ENCODE measurements around a stretch of chr22.

GRCh38 chr22:44671019-44672244 is 30.6 kb upstream of the PRR5 start:
- CAGE, long polyA plus RNA = no peak
- RRBS = no CpG with 5 or more reads among the region's 15 CpGs

GRCh38 chr22:44702430-44703500 is 761 bp downstream of the PRR5 start:
- CAGE, long polyA plus RNA = no peak
- RRBS = 2% methylated on average over 40 of the region's 84 CpGs

DNA sequence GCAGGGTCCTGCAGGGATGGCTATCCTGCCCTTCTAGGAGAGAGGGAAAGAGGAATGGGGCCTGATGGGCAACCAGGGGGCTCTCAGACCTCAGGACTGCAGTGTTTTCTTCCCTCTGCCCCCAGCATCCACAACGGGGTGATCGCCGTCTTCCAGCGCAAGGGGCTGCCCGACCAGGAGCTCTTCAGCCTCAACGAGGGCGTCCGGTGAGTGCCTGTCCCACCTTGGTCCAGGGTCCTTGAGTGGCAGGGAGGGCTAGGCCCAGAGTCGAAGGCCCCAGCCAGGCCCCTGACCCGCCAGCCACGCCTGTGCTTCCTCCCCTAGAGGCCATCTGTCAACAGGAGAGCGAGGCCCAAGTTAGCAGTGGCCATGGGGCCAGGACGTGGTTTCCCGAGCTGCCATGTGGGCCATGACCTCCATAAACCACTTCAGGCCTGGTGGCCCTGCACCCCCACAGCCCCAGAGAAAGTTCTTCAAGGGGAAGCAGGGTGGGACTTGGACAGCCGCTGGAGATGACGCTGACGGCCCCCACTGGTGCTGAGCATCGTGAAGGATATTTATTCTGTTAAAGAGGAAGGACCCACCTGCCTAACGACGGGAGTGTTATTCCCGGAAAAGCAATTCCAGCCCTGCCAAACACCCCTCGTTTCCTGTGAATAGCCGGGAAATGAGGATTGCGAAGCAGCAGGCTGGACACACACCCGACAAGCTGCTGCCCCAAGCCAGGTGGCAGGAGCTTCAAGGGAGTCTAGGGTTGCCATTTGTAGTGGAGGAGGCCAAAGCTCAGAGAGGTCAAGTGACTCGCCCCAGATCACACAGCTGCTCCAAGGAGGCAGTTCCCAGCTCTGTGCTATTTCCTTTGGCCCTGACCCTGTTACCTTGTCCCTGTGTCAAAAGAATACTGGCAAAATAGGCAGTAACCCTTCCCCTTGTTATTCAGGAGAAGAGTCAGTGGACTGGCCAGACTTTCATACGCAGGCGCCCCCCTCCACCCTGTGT is 12.8 kb downstream of the PRR5 start:
- CAGE, long polyA plus RNA = no peak
- RRBS = no CpG with 5 or more reads among the region's 28 CpGs

- CAGE, long polyA plus RNA = no peak
- RRBS = no CpG with 5 or more reads among the region's 6 CpGs
These were observed 16.1 kb upstream of the ARHGAP8 start for GRCh38 chr22:44736254-44736616.

DNA sequence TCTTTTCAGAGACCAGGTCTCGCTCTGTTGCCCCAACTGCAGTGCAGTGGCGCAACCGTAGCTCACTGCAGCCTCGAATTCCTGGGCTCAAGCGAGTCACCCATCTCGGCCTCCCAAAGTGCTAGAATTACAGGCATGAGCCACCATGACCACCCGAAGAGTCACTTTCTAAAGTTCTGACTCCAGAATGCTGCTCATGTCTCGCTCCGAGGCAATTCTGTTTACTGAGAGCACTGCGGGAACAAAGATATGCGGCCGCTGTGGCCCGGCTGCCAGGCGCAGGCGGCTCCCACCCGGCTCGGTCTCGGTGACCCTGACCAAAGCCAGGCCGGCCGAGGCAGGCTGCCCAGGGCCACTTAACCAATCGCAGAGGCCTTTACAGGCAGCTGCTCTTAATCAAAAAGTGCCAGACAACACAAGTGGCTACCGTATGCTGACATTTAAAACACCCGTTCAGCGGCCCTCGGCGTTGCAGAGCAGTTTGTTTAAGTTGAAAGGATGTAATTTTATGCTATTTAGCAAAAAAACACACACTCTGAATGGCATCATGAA is 78.7 kb downstream of the PHF21B start:
- CAGE, long polyA plus RNA = no peak
- RRBS = no CpG with 5 or more reads among the region's 26 CpGs

GRCh38 chr22:45010613-45011138 is 871 bp upstream of the PHF21B start:
- CAGE, long polyA plus RNA = no peak
- RRBS = 1% methylated on average over 4 of the region's 18 CpGs

- CAGE, long polyA plus RNA = no peak
- RRBS = no CpG with 5 or more reads among the region's 32 CpGs
These were observed 34.0 kb downstream of the NUP50 start for GRCh38 chr22:45197460-45198453.

- CAGE, long polyA plus RNA = no peak
- RRBS = no CpG with 5 or more reads among the region's 10 CpGs
These were observed 27.3 kb downstream of the KIAA0930 start for GRCh38 chr22:45213421-45213674.

DNA sequence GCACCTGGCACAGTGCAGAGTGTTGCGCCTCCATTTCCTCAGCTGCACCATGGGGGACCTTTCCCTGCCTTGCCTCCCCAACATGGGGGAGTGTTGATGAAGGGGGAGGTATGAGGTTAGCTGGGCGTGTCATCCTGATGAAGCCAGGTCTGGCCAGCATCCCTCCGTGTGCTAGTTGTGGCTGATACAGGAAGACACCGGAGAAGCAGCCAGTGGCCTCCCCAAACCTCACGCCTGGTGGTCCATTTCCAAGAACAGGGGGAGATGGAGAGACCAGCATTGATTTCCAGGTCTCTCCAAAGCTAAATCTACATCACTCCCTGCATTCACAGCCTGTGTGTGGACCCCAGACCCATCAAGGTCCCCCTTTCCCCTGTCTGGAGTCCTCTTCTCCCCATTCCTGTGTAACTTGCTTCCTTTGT is 733 bp upstream of the KIAA0930 start:
- CAGE, long polyA plus RNA = no peak
- RRBS = no CpG with 5 or more reads among the region's 5 CpGs

GRCh38 chr22:45268517-45269394 is 16.0 kb upstream of the UPK3A start:
- CAGE, long polyA plus RNA = no peak
- RRBS = 2% methylated on average over 6 of the region's 72 CpGs

DNA sequence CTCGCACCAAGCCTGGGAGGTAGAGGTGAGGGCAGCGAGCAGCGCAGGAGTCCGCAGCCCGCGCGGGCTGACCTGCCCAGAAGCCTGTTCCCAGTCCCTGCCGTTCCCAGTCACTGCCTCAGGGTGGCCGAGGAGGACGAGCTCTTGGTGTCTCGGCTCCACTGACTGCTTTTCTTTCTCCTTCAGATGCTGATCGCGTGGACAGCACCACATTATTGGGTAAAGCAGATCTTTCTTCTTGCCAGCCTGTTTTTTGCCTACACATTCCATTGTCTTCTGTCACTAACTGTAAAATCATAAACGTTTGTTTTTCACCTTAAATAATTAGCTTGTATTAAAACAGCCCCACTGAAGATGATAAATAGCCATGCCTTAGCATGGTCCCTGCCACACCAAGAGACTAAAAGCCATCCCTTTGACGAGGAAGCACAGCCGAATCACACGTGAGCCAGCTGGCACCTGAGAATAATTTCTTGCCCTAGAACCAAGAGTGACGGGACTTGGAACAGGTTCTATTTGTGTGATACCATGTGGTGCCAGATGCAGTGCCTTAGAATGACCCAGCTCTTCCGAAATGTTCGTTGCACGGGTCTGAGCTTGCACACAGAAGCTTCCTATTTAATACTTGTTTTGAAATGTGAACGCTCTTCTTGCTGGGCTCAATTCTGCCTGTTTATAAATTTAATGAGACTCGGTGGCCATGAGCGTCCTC is 25.6 kb downstream of the FAM118A start:
- CAGE, long polyA plus RNA = no peak
- RRBS = no CpG with 5 or more reads among the region's 24 CpGs

GRCh38 chr22:45533593-45534096 is 31.0 kb downstream of the FBLN1 start:
- CAGE, long polyA plus RNA = no peak
- RRBS = no CpG with 5 or more reads among the region's 22 CpGs

DNA sequence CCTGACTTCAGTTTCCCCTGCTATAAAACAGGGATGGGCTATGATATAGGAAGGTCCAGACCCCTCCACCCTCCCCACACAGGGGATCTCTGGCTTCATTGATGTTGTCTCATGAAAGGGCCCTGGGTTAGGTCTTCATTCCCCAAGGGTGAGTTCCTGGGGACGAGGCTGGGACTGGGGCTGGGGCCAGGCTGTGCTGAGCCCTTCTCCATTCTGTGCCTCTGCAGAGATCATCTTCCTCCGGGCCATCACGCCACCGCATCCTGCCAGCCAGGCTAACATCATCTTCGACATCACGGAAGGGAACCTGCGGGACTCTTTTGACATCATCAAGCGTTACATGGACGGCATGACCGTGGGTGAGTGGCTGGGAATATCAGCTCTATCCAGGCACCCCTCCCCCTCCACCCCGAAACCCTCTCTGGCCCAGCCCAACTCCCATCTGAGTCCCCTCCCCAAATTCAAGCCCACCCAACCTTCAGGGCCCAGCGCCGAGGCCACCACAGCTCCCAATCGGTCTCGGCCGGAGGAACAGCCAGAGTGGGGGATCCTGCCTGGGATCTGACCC is 74.2 kb downstream of the FBLN1 start:
- CAGE, long polyA plus RNA = no peak
- RRBS = no CpG with 5 or more reads among the region's 16 CpGs

DNA sequence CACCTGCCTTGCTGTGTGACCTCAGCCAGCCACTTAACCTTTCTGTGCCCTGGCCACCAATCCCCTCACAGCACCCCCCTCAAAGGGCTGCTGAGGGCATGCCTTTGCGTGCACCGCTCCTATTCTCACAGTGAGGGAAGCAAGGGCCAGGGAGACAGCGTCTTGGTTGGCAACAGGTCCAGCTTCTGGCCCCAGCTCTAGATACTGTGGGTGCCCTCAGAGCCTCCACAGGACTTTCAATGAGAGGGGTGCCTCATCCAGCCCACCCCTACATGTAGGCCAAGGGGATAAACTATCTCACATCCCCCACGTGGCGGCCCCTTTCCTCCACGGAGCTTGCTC is 32.1 kb upstream of the ATXN10 start:
- CAGE, long polyA plus RNA = no peak
- RRBS = no CpG with 5 or more reads among the region's 6 CpGs

- CAGE, long polyA plus RNA = start-site peak on the plus strand at chr22:45844392-45844443, 51 and 28 reads in 2 replicates
- RRBS = no CpG with 5 or more reads among the region's 6 CpGs
These were observed 133.1 kb downstream of the WNT7B start for GRCh38 chr22:45843595-45844620.

DNA sequence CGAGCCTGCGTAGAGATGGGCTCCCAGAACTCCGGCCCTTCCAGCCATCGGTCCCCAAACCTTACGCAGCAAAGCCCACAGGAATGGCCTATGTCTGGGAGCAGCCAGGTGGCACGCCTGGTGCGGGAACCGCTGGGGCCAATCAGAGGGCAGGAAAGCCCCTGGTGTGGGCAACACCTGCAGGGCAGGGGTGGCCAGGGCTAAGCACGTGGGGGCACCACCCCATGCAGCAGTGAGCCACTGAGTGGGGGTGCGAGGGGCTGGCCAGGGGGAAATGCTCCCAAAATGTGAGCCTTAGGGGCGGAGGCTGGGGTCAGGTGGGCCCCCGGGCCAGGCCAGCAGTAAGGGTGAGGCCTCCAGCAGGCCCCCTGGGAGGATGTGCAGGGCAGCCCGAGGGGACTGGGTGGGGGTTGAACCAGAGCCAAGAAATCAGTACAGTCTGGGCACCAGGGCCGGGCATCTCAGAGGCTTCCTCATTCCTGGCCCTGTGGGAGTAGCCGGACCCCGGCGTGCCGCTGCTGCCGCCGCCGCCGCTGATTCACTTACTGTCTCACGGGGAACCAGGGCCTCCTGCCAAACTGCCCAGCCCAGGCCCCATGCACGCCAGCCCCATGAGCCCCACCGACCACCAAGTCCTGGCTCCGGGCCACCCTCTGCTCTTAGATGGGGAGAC is 58.1 kb downstream of the WNT7B start:
- CAGE, long polyA plus RNA = no peak
- RRBS = 14% methylated on average over 1 of the region's 26 CpGs

GRCh38 chr22:45955093-45955489 is 21.9 kb downstream of the WNT7B start:
- CAGE, long polyA plus RNA = no peak
- RRBS = no CpG with 5 or more reads among the region's 13 CpGs

DNA sequence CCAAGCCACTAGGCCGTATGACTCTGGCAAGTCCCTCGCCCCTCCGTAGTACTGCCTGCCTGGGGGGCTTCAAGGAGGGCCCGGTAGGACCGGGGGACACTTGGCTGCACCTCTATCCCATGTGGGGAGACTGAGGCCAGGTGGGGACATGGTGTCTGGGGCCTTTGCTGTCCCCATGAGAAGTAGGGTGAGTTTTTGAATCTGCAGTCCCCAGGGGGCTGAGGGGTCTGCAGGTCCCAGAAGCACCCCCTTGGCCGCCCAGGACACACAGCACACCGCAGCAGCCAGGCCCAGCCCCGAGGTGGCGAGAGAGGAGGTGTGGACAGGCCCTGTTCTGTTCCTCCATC is 18.2 kb upstream of the WNT7B start:
- CAGE, long polyA plus RNA = no peak
- RRBS = no CpG with 5 or more reads among the region's 9 CpGs

DNA sequence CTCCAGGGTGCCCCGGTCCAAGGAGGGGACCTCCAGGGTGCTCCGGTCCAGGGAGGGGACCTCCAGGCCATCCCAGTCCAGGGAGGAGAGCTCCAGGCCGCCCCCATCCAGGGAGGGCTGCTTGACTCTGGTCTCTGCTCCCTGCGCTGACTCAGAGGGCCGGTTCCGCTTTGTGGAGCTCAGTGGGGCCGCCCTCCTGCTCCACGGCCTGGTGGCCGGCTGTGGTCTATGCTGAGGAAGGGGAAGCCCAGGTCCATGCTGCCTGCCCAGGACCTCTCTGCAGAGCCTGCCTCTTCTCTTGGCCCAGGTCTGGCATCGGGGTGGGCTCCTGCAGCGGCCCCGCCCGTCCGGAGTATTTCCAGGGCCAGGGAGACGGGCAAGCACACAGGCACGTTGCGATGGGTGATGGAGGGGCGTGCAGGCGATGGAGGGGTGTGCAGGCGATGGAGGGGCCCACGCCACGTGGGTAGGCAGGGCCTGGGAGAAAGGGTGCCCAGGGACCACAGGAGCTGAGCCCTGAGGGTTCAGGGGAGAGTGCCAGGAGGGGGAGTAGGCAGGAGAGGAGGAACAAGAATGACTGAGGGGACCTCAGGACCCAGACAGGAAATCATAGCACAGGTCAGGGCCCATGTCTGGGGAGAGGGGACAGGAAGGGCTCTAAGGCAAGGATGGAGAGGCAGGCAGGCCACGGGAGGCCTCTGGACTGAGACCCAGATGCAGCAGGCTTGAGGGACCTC is 19.7 kb upstream of the WNT7B start:
- CAGE, long polyA plus RNA = no peak
- RRBS = 27% methylated on average over 5 of the region's 23 CpGs

DNA sequence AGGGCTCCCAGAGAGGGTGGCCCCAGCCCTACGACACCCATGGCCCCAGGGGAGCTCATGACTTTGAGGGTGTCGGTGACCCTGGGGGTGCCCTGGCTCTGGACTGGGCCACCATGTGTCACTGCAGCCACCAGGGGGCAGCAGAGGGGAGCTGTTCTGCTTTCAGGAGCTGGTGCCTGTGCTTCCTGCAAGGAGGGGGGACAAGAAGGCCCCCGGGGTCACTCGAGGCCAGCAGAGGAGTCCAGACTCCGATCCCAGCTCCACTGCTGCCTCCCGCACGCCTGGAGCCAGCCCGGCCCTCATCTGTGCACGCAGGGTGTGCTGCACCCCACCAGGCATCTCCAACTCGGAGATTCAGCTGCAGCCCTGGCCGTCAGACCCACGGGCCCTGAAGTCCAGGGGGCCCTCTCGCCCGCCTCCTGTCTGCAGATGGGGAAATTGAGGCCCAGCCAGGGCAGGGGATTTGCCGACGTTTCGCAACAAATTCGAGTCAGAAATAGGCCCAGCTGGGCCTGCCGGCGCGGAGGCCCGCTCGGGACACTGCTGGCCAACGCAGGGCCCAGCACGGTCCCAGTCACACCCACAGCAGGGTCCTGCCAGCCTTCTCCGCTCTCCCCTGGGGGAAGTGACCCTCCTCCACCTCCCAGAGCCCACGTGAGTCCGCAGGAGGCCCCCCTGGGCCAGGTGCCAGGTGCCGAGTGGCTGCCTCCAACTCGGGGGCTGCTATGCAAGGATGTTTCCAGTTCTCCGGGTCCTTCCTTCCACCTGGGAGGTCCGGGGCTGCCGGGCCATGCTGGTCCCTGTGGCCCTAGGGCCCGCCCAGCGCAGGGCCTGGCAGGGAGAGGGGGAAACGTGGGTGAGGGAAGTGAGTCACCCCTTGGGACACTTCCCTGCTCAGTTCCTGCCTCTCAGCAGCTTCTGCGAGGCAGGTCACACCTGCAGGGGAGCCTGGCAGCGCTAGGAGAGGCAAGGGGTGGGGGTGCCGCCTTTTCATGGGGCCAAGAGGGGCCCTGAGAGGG is 29.7 kb upstream of the WNT7B start:
- CAGE, long polyA plus RNA = no peak
- RRBS = 6% methylated on average over 7 of the region's 39 CpGs

All from AG04450 (cell line).